AG08470 (cell line): ENCODE measurements around the genes TOGARAM1, MGAT2 and NEMF.

- RRBS: no CpG with 5 or more reads among the region's 4 CpGs
Measured at GRCh38 chr14:41988594-41989050, 381.9 kb downstream of the LRFN5 start.

GRCh38 chr14:44962071-44963225 is at the start of gene TOGARAM1:
TOGARAM1 (plus strand) TSS chr14:44962190.
- RRBS: 2% methylated on average over 9 of the region's 58 CpGs

GRCh38 chr14:49577240-49578029 is 8.7 kb downstream of the RPS29 start:
- RRBS: no CpG with 5 or more reads among the region's 5 CpGs

GRCh38 chr14:49581099-49582006 is 4.8 kb downstream of the RPS29 start:
- RRBS: no CpG with 5 or more reads among the region's 10 CpGs

GRCh38 chr14:49582574-49583417 is 3.4 kb downstream of the RPS29 start:
- RRBS: no CpG with 5 or more reads among the region's 9 CpGs

GRCh38 chr14:49620485-49621449 is at the start of gene MGAT2:
MGAT2 (plus strand) TSS chr14:49620799.
- RRBS: 2% methylated on average over 23 of the region's 101 CpGs

DNA sequence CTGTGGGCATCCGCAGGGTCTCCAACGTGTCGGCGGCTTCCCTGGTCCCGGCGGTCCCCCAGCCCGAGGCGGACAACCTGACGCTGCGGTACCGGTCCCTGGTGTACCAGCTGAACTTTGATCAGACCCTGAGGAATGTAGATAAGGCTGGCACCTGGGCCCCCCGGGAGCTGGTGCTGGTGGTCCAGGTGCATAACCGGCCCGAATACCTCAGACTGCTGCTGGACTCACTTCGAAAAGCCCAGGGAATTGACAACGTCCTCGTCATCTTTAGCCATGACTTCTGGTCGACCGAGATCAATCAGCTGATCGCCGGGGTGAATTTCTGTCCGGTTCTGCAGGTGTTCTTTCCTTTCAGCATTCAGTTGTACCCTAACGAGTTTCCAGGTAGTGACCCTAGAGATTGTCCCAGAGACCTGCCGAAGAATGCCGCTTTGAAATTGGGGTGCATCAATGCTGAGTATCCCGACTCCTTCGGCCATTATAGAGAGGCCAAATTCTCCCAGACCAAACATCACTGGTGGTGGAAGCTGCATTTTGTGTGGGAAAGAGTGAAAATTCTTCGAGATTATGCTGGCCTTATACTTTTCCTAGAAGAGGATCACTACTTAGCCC is 958 bp downstream of the MGAT2 start:
- RRBS: 5% methylated on average over 17 of the region's 28 CpGs

- RRBS: 1% methylated on average over 43 of the region's 93 CpGs
Measured at GRCh38 chr14:49634202-49635074, 606 bp downstream of the DNAAF2 start.

GRCh38 chr14:49774141-49774897 is 6.4 kb downstream of the KLHDC2 start:
- RRBS: no CpG with 5 or more reads among the region's 1 CpG

GRCh38 chr14:49851695-49852158 is 861 bp downstream of the NEMF start:
- RRBS: no CpG with 5 or more reads among the region's 6 CpGs

DNA sequence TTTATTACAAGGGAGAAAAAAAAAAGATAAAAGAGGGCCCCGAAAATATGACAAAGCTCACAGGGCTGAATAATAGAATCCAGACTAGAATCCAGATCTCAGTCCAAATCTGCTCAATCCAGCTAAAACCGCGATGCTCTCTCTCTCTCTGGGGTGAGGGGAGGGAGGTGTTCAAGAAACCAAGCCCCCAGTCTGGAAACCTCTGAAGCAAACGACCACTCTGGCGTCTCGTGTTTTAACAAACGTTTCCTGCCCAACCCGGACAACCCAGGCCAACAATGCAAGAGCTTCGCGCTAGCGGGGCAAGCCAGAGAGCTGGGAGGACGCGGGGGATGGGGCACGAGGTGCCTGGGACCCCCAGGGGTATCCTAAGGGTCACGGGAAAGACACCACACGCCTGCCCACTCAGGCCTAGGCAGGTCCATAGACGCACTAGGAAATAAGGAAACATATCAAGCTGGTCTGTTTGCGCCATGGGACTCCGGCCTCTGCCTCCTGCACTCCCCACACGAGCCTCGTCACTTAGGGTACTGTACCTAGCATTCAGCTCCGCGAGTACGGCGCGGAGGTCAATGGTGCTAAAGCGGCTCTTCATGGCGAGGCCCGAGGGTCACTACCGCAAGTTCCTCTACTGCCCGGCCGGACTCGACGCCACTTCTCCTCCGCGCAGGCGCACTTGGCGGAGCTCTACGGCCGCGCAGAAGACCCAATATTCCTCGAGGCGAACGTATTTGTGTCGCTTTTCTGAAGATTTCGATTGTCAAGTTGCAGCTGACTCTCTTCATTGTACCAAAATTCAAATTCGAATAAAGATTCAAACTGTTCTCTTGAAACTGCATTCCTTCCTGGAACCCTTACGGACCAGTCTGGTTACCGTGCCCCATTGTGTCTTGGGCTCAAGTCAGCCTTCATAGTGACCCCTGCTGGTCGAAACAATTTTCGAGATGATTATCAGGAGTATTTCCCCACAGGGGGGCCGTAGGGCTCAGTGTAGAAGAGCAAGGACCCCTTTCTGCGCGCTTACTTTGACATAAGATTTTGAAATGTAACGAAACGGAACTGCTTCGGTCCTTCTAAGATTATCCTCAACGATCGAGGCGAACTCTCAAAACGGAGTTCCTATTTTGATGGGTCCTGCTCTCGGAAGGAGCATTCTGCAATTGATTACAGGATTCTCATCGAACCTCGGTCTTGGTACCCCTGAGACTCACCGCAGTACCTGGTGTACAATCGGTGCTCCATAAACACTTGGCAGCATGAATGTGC is at the start of gene NEMF:
TSS of gene NEMF (minus strand) at position 630 of the 1,266 bp plus-strand sequence.
- RRBS: no CpG with 5 or more reads among the region's 66 CpGs

DNA sequence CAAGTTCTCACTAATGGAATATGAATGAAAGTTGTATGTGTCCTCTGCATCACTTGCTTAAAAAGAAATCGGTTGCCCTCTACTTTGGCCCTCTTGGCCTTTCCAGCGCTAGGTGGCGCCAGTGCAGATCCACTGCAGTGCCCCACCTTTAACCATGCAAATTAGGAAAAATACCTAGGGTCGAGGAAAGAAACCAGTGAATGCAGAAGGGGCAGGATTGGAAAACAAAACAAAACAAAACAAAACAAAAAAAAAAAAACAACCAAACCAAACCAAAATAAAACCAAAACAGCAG is 12.8 kb upstream of the NEMF start:
- RRBS: no CpG with 5 or more reads among the region's 4 CpGs

GRCh38 chr14:49907114-49907688 is 14.3 kb downstream of the ARF6 start:
- RRBS: no CpG with 5 or more reads among the region's 5 CpGs

GRCh38 chr14:49960471-49960952 is 67.6 kb downstream of the ARF6 start:
- RRBS: no CpG with 5 or more reads among the region's 6 CpGs

DNA sequence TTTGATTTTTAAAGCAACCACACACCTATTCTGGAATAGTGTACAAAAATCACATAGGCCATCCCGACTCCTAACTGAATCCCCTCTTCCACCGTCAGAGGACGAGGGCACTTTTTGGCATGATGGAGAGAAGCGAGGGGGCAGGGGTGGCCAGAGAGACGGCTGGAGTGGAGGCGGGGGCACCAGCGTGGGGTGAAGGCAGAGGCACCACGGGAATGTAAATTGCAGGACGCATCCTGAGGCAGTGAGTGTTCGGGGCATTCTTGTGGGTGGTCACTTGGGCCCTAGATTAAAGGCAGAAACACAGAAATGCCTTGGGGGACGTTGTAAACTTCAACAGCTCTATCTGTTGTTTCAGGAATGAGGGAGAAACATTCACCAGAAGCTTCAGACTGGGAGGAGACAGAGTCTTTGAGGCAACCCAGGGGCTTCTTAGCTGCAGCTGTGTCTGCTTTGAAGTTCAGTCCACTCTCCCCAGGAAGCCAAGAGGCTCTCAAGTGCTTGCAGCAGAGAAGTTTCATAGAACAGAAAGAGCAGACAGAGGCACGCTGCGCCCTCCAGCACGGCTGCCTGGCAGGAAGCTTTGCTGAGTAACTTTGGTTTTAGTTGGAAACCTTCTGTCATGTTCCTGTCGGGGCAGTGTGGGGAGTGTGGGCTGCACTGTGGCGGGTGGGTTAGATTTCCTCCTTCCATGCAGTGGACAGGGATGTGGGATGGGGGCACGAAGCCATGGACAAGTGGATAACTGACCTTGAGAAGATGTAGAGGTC is 107.4 kb downstream of the ARF6 start:
- RRBS: no CpG with 5 or more reads among the region's 17 CpGs

- RRBS: no CpG with 5 or more reads among the region's 13 CpGs
Measured at GRCh38 chr14:50006976-50007998, 109.1 kb downstream of the VCPKMT start.

DNA sequence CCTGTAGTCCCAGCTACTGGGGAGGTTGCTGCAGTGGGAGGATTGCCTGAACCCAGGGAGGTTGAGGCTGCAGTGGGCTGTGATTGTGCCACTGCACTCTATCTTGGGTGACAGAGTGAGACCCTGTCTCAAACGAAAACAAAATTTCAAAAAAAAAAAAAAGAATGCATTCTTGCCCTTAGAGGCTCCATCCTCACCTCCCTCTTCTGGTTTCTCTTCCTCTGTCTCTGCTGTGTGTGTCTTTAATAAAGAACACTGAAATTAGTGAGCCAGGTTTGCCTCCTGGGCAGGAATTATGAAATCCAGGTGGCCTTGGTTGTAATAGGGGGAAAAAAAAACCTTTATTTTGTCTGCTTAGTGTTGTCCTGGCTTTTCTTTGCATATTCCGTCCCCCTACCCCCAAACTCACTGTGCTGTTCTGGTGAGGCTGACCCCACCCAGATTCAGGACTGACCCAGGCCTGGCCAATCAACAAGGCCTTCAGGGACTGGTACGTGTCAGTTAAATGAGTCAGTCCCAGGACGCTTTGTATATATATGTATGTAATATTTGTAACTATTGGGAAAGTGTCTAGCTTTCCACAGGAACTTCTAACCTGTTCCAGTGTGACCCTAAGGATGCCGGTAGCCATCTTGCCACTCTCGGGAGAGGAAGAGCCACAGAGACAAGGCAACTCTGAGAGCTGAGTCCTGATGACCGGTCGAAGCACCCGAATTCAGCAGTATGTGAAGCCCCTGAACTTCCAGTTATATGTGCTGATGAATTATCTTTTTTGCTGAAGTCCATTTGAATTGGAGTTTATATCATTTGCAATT is 107.5 kb downstream of the VCPKMT start:
- RRBS: 93% methylated on average over 3 of the region's 9 CpGs

DNA sequence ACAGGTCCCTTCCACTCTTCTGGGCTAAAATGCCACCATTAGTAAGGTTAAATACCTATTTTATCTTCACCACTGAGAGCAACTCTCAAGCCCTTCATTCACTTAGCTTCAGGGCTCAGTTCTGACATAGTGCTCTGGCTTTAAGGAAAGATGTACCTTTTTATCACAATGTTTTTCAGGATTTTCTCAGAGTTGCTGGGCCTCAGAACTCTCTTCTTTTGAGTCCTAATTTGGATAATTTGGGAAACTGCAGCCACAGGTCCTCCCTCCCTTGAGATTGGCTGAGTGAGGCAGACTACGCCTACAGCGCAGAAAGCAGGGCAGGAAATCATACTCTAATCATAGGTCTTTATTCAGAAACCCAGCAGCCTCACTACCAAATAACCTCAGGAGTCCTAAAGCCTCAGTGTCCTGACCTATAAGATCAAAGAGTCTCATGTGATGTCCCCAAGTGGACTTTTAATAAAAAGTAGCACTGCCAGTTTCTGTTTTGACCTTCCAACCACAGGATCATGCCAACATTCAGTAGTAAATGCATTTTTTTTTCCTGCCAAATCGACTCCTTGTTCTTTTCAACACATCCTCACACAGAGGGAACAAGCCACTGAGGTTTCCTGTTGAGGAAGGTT is 72.4 kb downstream of the VCPKMT start:
- RRBS: no CpG with 5 or more reads among the region's 3 CpGs

DNA sequence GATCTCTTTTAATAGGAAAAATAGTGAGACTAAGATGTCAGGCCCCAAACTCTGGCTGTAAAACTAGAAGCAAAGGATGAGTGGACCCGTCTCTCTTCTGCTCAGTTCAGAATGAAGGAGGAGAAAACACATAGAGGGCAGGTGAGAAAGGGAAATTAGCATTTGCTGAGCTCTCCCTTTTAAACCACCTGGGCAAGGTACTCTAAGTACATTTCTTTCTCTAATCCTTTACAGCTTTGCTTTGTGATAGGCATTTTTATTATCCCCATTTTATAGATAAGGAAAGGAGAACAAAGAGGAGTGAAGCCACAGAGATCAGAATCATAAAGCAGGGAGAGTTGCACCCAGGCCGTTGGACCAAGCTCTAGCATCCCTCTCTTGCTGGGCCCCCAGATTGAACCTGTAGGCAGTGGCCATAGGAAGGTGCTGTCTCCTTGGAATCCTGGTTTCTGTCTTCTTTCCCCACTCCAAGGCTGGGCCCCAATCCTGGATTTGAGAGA is 47.1 kb downstream of the VCPKMT start:
- RRBS: no CpG with 5 or more reads among the region's 2 CpGs

GRCh38 chr14:50191271-50191800 is 40.0 kb downstream of the SOS2 start:
- RRBS: no CpG with 5 or more reads among the region's 3 CpGs